ENCODE results near the gene SMIM29.

GRCh38 chr6:33771649-33772329 is 17.1 kb downstream of the LEMD2 start:
- PRO-cap: bidirectional peak, plus-strand start at chr6:33771767, minus-strand start at chr6:33771541
- RRBS, 2 experiments: under 1 to 3% methylated on average over 10 to 12 of the region's 36 CpGs

- PRO-cap: no peak
- RRBS, 2 experiments: no CpG with 5 or more reads among the region's 1 CpG
These were observed 2.5 kb downstream of the LEMD2 start for GRCh38 chr6:33786402-33786869.

DNA sequence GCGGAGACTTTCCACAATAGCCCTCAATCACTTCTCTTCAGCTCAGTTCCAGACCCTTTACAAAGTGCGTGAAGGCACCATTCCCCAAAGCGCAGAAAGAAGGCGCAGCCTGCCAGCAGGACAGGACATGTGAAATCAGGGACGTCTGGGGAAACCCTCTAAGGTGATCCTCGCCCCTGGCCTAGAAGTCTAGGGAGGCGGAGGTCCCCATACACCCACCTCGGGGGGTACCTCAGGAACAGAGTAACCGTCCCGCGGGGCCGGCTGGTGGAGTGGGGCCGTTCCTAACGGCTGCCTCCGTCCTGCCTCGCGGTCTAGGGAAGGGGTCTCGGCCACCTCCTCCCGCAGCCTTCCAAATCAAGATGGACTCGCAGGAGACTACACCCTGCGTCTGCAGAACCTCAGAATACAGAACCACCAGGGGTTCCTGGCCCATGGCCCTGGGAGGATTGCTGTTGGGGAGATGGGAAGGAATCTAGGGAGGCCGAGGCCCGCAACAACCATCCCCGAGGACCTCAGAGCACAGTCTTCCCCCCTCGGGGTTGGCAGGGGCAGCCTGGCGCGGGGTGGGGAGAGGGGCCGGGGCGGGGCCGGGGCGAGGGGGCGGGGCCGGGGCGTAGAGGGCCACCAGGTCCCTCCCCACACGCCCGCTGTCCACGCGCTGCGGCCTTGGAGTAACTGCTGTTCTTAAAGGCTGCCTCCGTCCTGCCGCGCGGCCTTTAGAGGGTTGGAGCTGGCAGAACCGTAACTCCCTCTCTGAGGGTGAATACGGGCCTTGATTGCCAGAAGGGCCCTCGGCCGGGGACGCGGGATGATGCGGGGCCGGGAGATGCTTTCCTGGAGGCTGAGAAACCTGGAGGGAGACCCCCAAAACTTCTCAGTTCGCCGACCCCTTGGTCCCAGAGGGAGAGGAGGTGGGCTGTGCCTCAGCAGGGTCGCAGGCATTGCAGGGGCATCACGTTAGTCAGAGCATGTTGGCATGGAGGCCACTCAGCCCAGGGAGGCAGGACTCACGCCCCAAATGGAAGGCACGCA is 89.0 kb upstream of the MLN start:
- PRO-cap: no peak
- RRBS, 2 experiments: no CpG with 5 or more reads among the region's 57 CpGs

DNA sequence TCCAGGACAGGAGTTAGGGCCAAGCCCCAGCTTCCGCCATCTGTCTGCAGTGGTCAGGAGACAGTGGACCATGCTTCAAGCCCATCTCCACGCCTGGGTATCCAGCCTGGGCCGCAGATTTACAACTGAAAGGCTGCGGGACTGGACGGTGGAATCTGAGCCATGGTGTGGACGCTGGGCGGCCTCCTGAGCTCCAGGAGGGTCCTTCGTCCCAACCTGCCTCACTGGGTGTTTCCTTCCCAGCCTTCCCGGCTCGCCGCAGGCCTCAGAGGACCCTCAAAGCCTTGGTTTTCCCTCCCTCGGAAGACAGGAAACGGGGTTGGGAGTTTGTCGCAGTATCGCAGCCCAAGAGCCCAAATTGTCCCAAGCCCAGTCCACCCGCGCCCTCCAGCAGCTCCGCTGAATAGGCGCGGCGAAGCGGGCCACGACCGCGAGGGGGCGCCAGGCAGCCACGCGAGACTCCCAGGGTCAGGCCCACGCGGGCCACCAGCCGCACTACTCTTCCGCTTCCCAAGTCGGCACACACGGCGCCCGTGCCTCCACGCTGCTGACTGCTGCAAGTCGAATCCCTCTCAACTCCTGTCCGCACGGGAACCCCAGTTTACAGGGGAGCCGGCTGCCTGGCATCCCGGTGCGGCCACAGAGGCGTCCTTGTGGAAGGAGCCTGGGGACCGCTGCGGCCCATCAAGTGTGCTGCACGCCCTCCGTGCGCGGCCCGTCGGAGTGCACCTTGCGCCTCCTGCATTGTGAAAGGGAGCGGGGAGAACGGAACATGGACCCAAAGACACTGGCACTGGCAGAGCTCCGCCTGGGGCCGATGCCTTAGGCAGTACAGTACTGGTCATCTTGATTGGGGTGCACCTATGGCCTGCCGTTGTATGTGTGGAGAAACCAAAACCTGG is 40.4 kb upstream of the HMGA1 start:
- PRO-cap: bidirectional peak, plus-strand start at position 495 of the sequence, minus-strand start at position 401 of the sequence; unidirectional peak, minus-strand start at position 657 of the sequence; unidirectional peak, minus-strand start at position 725 of the sequence
- RRBS, 2 experiments: no CpG with 5 or more reads among the region's 58 CpGs

- PRO-cap: no peak
- RRBS, 2 experiments: no CpG with 5 or more reads among the region's 3 CpGs
These were observed 2.4 kb downstream of the HMGA1 start for GRCh38 chr6:34239049-34239501.

DNA sequence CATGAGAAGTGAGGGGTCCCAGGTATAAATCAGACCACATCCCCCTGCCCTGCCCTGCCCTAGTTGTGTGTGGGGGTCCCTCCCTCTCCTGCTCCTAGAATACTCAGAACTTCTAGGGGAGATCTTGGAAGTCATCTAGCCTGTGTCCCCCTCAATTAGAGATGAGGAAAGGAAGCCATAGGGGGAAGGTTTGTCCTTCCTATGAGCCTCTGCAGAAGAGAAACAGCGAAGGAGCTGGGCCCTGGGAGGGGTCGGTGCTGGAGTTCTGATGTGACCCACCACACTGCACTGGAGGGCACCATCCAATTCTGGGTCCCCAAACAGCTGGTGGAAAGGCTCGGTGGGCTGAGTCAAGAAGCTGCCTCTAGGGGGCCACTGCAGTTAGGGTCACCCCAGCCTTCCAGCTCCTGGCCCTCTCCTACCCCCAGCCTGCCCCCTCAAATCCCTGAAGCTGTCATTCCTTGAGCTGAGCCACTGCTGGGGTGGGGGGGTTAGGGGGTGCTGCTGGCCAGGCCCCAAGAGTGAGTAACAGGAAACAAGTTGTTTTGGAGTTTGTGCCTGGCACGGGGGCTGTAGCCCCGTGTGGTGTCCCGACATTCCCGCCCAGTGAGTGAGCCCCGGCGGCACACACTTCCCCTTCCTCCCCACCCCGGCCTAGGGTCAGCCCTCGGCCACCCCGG is 5.0 kb downstream of the SMIM29 start:
- PRO-cap: no peak
- RRBS, 2 experiments: no CpG with 5 or more reads among the region's 12 CpGs

DNA sequence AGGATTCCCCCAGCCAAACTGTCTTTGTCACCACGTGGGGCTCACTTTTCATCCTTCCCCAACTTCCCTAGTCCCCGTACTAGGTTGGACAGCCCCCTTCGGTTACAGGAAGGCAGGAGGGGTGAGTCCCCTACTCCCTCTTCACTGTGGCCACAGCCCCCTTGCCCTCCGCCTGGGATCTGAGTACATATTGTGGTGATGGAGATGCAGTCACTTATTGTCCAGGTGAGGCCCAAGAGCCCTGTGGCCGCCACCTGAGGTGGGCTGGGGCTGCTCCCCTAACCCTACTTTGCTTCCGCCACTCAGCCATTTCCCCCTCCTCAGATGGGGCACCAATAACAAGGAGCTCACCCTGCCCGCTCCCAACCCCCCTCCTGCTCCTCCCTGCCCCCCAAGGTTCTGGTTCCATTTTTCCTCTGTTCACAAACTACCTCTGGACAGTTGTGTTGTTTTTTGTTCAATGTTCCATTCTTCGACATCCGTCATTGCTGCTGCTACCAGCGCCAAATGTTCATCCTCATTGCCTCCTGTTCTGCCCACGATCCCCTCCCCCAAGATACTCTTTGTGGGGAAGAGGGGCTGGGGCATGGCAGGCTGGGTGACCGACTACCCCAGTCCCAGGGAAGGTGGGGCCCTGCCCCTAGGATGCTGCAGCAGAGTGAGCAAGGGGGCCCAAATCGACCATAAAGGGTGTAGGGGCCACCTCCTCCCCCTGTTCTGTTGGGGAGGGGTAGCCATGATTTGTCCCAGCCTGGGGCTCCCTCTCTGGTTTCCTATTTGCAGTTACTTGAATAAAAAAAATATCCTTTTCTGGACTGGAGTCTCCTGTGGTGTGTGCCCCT is 3.2 kb downstream of the SMIM29 start:
- PRO-cap: no peak
- RRBS, 2 experiments: no CpG with 5 or more reads among the region's 13 CpGs

DNA sequence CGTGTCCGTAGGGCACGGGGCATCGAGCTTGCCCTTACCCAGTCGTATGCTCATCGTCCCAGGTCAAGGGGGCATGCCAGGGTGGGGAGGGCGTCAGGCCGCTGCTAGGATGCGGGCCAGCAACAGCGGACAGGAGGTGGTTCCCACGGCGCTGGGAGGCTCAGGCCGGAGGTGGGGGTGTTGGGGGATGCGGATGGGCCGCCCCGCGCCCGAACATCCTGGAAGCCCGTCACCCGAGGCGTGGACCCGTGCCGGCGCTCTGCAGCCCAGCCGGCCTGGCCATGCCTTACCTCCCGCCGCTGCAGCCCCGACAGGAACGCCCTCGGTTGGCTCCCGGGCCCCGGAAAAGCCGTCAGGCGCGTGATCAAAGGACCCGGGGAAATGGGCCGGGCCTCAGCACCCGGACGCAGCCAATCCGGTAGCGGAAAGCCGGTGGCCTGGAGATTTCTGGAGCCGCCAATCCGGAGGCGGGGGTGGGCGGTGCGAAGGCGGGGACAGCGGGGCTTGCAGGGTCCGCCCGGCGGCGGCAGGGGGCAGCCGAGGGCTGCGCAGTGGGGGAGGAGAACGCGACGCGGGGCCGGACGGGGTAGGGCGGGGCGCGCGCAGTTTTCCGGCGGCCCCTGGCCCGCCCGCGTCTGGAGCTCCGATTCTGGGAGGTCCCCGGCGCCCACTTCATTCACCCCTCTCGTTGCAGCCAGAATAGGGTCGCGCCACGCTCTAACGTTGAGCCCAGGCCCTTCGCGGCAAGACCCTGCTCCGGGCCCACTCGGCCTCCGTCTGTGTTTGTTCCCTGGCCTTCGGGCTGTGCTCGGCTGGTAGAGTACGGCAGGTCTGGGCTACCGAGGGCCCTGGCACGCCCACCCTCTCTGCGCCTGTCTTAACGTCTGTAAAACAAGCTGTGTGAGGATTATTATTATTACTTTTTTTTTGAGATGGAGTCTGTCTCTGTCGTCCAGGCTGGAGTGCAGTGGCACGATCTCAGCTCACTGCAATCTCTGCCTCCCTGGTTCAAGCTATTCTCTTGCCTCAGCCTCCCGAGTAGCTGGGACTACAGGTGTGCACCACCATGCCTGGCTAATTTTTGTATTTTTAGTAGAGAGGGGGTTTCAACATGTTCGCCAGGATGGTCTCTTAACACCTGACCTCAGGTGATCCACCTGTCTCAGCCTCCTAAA is at the start of gene SMIM29:
TSS of gene SMIM29 (minus strand) at position 318 of the 1,175 bp plus-strand sequence.
- PRO-cap: bidirectional peak, plus-strand start at position 605 of the sequence, minus-strand start at position 306 of the sequence; unidirectional peak, minus-strand start at position 806 of the sequence
- RRBS, 2 experiments: 2% methylated on average over 39 to 44 of the region's 94 CpGs

GRCh38 chr6:34277311-34277760 is 28.5 kb upstream of the SMIM29 start:
- PRO-cap: no peak
- RRBS, 2 experiments: no CpG with 5 or more reads among the region's 5 CpGs

GRCh38 chr6:34306148-34306953 is 57.5 kb upstream of the SMIM29 start:
- PRO-cap: no peak
- RRBS, 2 experiments: no CpG with 5 or more reads among the region's 7 CpGs

DNA sequence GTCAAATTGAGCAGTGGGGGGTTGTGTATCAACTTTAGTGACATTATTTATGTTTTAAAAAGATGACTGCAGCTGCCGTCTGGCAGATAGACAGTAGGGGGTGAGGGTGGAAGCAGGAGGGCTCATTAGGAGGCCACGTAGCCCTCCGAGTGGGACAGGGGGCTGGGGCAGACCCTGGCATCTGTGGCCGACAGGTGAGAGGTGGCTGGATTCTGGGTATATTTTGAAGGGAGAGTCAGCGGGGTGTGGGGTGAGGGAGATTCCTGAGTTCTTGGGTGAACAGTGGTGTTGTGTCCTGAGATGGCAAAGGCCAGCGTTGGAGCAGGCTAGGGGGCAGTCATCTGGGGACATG is 19.3 kb downstream of the PACSIN1 start:
- PRO-cap: no peak
- RRBS, 2 experiments: no CpG with 5 or more reads among the region's 6 CpGs

- PRO-cap: no peak
- RRBS, 2 experiments: 89 to 92% methylated on average over 4 of the region's 7 CpGs
These were observed 10.8 kb downstream of the SPDEF start for GRCh38 chr6:34545333-34545676.

DNA sequence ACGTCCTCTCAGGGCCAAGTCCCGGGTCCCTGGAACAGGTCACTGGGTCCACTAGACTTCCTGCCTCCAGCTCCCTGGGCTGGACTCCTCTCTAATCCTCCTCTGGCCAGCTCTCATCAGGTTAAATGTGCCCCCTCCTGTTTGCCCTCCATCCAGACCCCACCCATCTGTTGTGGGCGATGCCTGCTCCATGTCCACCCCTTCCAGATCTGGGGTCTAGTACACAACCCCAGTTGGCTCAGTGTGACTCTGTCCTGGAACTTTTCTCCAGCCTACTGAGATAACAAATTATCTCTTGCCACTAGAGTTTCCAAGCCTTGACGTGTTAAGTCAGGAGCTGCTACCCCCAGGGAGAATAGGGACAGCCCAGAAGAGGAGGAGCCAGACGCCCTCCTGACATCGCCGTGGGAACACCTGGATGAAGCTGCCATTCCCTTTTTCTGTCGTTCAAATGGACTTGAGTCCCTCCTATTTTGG is 3.7 kb upstream of the SPDEF start:
- PRO-cap: no peak
- RRBS, 2 experiments: no CpG with 5 or more reads among the region's 8 CpGs

DNA sequence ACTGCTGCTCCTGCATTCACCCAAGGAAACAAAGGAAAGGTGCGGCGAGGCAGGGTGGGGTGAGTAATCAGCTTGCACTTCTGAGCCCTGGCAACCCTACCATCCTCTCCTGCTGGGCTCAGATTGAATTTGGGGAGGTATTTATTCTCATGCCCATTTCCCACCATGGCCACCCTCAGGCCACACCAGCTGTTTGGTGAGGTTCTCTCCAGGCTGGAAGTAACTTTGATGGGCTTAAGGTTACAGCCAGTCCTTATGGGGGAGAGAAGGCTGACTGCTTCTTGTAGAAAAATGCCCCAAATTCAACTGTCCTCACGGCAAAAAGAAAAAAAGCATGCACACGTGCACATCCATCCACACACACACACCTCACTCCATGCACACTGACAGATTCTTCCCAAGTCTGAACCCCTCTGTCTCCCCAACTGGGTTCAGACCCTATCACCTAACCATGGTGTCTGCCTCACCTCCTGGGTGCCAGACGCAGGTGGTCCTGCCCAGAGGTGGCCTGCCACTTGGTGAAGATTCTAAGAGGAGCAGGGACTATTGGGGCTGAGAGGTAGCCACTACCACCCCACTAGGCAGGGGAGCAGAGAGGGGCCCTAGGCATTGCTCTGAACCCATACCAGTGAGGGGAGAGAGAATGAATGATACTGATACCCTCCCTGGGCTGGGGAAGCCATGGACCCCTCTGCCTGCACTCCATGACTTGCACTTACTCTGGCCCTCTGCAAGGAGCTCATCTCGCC is 31.5 kb upstream of the SPDEF start:
- PRO-cap: no peak
- RRBS, 2 experiments: no CpG with 5 or more reads among the region's 6 CpGs

GRCh38 chr6:34663647-34664236 is 32.8 kb downstream of the ILRUN start:
- PRO-cap: no peak
- RRBS, 2 experiments: no CpG with 5 or more reads among the region's 7 CpGs

DNA sequence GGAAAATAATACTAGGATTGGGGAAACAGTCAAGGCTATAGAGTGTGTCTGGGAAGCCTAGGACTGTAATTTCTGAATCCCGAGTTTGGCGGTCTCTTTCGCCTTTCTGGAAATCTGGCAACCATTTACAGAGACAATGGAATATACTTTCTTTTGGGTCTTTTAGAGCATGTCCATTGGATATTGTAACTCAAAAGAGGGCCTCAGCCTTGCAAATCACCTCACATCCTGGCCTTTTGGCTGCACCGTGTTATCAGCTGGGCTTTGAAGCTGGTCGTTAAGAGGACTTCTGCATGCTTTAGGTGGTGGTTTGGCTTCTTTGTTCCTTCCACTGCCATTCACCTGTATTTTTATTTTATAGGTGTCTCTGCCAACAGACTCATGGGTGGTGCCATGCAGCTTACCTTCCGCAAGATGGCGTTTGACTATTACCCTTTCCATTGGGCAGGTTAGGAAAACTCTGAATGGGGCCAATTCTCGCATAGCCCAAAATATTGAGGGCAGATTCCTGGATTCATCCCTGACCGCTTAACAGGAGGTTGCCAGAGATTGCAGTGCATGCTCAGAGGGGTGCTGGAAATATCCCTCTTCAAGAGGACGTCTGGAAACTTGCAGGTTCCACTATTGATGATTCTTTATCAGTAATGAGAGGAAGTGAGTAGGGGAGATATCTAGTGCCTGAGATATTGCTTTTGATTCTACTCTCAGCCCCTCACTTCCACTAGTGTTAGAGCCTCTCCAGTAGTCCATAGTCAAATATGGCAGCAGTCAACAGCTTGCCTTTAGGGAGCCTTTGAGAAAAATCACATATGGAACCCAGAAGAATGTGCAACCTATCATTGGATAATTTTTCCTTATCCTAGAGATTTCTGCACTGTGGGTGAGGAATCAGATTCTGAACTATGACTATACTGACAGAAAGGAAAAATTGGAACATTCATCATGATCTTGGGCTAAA is 32.3 kb downstream of the TAF11 start:
- PRO-cap: no peak
- RRBS, 2 experiments: no CpG with 5 or more reads among the region's 10 CpGs

- PRO-cap: no peak
- RRBS, 2 experiments: no CpG with 5 or more reads among the region's 6 CpGs
These were observed 80.8 kb downstream of the ANKS1A start for GRCh38 chr6:34969791-34970329.

- PRO-cap: no peak
- RRBS, 2 experiments: 89 to 94% methylated on average over 5 of the region's 31 CpGs
These were observed 123.5 kb downstream of the TCP11 start for GRCh38 chr6:35017413-35018360.

- PRO-cap: no peak
- RRBS, 2 experiments: no CpG with 5 or more reads among the region's 8 CpGs
These were observed 96.1 kb downstream of the TCP11 start for GRCh38 chr6:35044794-35045701.

DNA sequence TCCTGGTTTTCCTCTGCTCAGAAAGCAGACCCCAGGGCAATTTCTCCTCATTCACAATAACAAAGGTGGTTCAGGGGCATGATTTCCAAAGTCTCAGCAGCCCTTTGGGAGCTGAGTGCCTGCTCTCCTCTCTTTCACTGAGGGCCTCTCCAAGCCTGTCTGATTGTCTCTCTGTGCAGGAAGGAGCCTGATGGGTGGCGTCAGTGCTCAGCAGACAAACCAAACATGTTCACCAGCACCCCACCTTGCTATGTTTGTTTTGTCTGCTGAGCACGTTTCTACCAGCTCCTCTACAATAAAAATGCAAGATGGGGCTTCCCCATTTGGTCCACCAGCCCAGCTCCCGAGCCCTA is 25.4 kb upstream of the TCP11 start:
- PRO-cap: no peak
- RRBS, 2 experiments: no CpG with 5 or more reads among the region's 3 CpGs